ENCODE results near the gene CLMN.

GRCh38 chr14:94001064-94001470 is 4.0 kb downstream of the CCDC197 start:
- PRO-cap = no peak

- PRO-cap = no peak
Observed at GRCh38 chr14:94045455-94046017, 19.4 kb downstream of the OTUB2 start.

DNA sequence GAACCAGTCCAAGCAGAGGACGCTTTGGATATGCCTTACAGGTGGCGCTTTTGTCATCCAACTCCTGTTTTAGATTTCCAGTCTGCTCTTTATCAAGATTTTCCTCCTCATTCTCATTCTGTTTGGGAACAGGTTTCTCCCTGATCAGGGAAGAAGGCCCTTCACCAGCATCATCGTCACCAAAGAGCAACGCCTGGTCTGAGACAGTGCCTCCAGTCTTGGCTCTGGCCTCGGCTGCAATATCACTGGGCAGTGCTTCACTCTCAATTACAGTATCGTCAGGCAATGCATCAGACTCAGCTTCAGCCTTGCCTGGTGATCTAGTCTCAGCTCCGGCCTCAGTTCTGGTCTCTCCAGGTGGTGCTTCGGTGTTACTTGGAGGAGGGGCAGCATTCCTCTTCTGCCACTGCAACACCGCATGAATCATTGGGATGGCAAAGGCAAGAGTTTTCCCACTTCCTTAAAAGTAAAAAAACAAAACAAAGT is 18.8 kb downstream of the DDX24 start:
- PRO-cap = no peak

DNA sequence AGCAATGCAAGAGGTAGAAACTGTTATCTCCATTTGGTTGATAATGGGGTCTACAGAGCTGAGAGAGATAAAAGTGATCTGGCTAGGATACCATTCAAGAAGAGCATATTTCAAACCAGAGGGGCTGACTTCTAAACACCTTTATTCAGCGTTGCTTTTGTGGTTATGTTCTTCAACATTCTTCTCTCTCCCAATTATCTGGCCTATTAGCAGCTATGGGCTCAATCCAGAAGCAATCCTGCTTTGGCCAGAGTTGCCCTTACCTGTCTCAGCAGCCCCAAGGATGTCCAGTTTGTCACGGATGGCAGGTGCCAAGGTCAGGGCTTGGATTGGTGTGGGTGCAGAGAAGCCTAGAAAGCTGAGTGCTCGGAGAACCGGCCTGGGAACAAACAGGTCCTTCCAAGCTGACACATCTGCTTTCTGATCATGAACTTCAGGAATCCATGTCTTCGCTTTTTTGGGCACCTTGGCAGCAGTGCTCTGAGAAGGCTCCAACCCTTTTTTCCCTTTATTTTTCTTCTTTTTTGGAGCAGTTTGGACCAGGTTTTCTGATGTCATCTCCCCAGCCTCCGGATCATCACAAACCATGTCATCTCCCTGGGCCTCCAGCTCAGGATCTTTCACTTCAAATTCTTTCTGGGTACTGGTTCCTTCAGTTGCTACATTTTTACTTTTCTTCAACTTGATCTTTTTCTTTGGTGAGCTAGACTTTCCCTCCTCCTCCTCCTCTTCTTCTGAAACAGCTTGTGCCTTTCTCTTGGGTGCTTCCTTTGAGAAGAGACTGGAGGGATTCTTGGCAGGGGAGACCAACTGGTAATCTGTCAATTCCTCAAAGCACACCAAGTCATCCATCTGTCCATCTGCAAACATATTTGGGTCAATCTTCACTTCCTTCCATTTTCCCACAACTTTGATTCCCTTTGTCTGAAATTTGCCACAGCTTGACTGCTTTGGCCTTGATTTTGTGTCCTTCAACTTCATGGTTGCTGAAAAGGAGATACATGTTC is 1.9 kb downstream of the DDX24 start:
- PRO-cap = no peak

- PRO-cap = no peak
Observed at GRCh38 chr14:94079769-94080076, 1.3 kb downstream of the DDX24 start.

- PRO-cap = no peak
Observed at GRCh38 chr14:94384793-94385383, 3.5 kb downstream of the SERPINA1 start.

DNA sequence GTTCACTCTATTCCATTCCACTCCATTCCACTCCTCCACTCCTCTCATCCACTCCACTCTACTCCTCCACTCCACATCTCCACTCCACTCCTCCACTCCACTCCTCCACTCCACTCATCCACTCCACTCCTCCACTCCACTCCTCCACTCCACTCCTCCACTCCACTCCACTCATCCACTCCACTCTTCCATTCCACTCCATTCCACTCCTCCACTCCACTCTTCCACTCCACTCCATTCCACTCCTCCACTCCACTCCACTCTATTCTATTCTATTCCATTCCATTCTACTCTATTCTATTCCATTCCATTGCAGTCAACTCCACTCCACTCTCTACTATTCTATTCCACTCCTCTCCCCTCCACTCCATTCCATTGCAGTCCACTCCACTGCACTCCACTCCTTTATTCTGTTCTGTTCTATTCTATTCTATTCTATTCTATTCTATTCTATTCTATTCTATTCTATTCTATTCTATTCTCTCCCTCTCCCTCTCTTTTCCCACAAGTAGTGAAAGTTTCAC is 10.0 kb downstream of the SERPINA5 start:
- PRO-cap = no peak

- PRO-cap = unidirectional peak, plus-strand start at chr14:94864640
Observed at GRCh38 chr14:94864221-94864933, 94.5 kb upstream of the GSC start.

DNA sequence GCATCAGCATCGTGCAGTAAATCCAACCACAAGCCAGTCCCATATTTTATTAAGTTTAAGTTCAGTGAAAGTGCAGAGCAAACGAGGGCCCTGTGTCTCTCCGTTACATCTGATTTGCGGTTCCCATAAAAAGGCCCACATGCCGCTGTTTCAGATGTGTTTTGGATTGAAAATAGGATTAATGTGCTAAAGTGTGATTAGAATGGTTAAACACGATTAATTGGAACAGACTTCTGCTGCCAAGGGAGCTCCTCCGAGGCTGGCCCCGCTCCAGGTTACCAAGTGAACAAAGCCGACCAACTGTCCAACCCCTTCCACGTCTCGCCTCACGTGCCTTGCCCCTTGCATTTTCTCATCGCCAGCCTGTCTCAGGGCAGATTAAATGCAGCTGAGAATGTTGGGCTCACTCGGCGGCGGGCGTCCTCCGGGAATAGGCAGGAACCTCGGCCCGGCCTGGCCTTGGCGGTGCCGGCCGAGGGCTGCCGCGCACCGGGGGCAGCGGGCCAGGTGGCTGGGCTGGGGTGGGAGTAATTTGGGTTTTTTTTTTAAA is 166.6 kb upstream of the GSC start:
- PRO-cap = unidirectional peak, plus-strand start at position 376 of the sequence

GRCh38 chr14:95008885-95009084 is 148.5 kb downstream of the DICER1 start:
- PRO-cap = no peak

- PRO-cap = no peak
Observed at GRCh38 chr14:95155035-95155732, 2.1 kb downstream of the DICER1 start.

DNA sequence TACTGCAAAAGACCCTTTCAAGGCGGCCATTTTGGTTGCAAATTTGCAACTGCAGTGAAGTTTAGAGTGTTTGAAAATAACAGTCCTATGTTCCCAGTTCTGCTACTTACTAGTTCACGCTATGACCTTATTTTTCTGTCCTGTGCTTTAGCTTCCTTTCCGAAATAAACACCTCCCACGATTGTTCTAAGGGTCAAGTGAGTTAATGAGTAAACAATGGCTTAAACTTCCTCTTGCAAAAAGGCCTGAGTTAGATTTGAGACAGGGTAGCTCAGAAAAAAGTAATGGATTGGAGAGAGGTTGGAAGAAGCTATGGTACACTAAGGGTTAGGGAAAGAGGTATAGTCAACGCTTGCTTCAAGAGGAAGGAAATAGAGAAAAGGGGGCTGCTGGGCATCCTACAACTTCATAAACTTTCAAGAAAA is 26.4 kb upstream of the DICER1 start:
- PRO-cap = unidirectional peak, minus-strand start at position 111 of the sequence

DNA sequence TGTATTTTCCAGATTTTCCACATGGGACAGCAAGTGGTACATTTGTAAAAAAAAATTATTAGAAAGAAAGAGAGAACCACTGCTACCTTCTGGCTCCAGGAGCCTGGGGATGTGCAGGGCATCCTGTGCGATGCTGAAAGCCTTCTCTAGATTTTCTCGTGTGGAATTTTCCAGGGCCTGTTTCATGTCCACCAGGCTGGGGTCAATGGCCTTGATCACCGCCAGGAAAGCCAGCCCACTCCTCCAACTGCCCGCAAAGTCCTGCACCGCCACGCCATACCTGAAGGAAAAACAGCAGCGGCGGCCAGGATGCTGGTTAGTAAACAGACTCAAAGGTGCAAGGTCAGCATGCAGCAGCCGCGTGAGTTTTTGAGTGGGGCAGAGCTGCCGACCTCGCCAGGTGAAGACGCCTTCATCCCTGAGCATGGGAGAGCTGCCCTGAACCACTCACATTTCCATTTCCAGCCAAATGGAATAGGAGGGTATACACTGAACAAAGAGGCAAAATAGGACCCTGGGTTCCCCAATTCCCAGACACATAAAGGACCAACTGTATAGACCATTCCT is 53.4 kb upstream of the DICER1 start:
- PRO-cap = no peak

DNA sequence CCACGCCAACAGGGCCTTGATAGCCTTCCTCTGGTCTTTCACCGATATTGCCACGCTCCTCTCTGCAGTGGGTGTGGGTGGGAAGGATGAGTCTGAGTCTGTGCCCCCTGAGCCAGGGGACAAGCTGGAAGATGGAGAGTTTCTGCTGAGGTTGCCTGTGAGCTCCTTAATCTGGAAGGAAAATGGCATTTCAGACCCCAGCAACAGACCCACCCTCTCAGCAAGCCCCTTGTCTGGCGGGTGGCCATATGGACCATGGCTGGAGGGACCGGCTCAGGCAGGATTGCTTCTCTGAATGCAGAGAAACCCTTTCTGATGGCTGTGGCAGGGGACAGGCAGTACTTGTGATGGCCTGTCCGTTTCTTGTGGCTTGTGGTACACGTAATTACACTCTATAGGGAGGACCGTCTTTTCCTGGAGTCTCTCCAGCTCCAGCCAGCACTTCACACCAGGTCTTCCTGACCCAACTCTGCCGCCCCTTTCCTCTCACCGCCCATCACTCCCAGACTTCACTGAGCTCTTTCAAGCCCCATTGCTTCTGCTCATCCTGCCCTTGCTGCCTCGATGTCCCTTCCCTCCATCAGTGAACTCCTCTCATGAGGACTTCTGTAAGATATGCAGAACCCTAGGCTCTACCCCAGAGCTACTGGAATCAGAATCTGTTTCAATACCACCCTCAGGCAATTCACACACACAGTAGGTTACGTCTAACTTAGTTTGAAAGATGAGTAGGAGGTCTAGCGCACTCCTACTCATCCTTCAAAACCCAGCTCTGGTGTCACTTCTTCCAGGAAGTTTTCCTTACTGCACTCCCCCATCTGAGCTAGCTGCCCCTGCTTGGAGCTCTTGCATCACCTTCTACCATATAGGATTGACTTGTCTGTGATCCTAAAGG is 56.2 kb upstream of the DICER1 start:
- PRO-cap = no peak

- PRO-cap = no peak
Observed at GRCh38 chr14:95234454-95235108, 77.3 kb upstream of the DICER1 start.

- PRO-cap = no peak
Observed at GRCh38 chr14:95295215-95296042, 24.3 kb downstream of the CLMN start.

GRCh38 chr14:95300122-95300813 is 19.4 kb downstream of the CLMN start:
- PRO-cap = no peak

DNA sequence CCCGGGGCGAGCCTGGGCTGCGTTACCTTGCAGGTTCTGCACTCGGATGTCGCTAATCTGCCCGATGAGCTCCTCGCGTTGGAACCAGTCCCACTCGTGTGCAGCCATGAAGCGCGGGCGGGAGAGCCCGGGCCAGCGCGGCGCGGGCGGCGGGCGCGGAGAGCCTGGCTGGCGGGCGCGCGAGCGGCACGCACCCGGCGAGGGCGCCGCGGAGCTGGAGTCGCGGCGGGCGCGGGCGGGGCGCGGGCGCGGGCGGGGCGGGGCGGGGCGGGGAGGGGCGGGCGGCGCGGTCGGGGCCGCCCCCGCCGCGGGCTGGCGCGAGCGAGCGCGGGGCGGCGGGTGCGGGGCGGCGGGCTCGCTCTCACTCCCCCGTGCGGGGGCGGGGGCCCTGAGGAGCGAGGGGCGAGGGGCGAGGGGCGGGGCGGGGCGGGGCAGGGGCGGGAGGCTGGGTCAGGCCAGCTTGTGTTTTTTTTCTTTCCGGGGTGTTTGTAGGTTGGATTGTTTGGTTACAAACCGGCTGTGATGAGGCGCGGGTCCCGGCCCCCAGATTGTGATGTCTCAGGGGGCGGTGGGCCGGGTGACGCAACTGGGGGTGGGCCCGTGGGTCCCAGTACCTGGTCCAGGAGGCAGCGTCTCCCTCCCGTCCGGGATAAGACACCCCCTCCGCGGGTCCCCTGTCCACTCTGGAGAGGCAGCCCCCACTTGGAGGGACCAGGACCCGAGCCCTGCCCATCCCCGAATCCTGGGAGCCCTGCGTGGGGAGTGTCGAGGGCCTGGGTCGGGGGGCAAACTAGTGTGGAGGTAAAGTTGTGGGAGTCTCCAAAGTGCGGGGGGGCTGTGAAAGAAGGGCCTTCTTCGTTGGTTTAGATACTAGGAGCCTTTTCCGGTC is at the start of gene CLMN:
CLMN (minus strand) TSS at position 224 of the 889 bp plus-strand sequence.
- PRO-cap = no peak

DNA sequence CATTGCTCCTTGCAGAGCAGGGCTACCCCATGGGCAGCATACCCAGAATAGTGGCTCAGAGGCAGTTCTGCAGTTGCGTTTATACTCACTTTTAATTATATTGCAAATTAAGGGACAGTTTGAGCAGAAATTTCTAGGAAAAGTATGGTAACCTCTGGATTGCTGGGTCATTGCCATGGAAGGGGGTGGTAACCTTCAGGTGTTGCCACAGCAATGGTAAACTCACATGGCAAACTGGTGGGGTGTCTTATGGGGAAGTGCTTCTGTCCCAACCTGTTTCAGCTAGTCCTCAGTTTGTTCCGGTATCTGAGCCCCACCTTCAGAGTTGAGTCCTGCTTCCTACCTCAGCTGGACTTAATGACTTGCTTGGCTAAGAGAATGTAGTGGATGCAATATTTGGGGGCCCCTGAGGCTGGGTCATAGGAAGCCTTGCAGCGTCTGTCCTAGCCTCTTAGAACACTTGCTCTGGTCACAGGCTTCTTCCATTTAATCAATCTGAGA is 7.3 kb upstream of the CLMN start:
- PRO-cap = no peak

DNA sequence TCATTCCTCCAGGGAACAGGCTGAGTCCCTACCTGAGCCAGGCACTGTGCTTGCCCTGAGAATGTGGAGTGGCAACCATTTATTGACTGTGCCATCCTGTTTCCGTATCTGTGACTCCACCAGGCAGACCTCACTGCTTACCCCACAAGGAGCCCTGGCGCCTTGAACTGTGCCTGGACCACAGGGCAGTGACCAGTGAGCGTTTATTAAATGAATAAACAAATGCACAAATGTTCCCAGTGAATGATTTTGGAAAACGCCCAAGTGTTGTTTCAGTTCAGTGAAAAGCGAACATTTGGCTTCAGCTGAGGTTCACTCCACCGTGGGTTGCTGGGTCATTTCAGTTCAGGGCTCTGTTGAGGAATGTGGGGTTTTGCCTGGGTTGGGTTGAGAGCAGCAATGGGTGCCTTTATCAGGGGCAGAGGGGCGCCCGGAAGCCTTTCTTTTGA is 40.2 kb upstream of the CLMN start:
- PRO-cap = no peak

All from parotid gland (tissue), 1 donor.